ENCODE measurements around a stretch of chr2.

DNA sequence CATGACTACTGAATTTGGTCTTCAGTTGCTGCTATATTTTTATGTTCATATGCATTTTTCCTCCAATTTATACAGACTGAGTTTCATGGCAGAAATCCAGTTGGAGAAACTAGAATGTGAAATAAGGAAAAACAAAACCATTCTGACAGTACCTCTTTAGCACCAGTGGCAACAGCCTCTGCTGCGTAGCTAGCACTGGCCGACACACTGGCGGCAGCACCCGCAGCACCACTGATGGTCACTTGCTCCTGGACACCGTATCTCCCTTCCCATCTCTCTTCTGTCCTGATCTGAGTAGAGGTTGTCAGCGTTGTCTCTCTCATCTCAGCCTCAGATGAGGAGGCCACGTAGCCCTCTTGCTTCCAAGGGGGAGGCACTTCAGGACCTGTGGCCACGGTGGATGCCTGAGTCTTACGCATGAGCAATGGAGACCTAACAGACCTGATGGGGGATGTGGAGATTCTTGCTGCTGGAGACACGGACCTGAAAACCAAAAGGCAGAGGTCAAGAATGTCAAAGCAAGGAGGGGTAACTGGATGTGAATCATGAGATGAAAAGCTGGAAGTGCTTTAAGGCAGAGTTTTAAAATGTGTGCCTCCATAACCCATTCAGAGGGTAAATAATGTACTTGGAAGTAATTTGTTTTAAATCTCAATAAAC lies 12.3 kb downstream of the TTN start:
- PRO-cap, result no peak
- RAMPAGE, long total RNA, result no peak

DNA sequence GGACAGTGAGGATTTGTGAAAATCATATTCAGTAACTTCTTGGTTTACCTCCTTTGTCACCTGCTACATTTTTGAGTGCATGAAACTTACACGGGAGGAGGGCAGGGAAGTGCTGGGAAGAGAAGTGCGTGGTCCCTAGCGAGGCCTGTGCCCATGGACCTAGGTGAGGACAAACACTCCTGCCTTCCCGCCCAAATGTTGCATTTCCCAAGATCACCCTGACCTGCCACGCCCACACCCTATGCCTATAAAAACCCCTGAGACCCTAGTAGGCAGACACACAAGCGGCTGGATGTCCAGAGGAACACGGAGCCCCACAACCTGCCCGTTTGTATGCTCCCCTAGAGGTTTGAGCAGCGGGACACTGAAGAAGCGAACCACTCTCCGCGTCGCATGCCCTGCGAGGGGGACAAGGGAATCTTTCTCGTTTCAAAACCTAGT lies 8.2 kb downstream of the TTN start:
- PRO-cap, result no peak
- RAMPAGE, long total RNA, result no peak

DNA sequence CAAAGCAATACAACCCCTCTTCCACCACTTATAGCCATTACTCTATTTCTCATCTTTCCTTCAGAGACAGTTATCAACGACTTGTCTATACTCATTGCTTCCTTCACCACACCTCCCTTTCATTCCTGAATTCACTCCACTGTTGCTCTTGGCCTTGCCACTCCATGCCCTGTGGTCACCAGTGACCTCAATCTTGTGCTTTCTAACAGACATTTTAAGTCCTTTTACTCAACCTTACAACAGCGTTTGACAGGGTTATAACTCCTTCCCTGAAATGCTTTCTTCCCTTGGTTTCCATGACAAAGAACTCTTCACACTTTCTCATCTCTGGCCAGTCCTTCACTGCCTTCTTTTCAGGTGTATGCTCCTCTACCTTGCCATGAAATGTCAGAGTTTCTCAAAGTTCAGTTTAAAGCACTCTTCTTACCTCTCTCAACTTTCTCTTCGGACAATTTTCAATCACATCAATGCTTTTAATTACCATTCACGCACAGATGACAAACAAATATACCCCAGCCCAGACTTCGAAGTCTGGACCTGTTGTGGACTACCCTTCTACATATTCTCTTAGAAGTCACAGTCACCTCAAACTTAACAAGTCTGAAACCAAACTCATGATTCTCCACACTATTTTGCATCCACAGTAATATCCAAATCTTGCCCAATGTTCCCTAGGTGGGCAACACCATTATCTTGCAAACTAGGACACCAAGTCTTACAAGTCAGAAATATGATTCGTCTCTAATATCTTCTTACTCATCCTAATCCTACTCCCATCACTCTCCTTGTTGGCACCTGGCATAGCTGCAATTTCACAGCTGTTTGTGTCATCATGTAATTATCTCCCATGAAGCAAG lies 90.9 kb upstream of the CCDC141 start:
- PRO-cap, result no peak
- RAMPAGE, long total RNA, result no peak

DNA sequence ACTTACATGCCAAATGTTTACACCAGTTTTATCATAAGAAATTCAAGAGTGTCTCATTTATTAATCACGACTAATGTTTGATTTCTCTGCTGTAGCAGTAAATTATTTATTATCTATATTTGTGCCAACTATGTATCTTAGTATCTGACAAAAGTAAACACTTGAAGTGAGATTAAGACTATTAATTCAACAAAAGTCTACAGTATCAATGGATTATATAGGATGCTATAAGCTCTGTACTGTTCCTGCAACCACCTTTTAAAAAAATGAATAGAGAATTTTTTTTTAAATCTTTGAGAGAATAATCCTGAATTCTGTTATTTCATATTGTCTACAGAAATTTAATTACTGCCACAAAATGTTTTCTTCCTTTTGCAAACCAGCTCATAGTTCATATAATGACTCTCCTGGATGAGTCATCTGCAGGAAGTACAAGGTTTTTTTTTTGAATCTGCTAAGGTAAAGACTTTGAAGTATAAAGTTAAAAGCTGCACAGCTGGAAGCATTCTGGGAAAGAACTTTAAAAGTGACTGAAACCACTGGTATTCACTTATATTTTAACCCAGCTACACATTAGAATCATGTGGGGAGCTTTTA lies 25.6 kb downstream of the SESTD1 start:
- PRO-cap, result no peak
- RAMPAGE, long total RNA, result no peak

DNA sequence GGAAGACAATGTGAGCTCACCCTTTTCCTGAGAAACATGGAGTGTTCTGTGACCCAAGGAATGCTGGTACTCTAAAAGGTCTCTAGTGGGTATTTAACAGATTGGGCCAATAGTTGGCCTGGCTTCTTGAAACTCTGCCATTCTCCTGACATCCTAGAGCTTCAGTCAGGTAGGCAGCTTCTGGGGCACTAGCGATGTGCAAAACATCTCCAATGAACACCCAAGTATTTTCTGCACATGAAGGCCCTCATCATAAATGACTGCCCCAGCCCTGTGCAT lies 294.6 kb upstream of the SESTD1 start:
- PRO-cap, result no peak
- RAMPAGE, long total RNA, result no peak

GRCh38 chr2:179580243-179580955 lies 281.0 kb downstream of the ZNF385B start:
- PRO-cap, result no peak
- RAMPAGE, long total RNA, result no peak

GRCh38 chr2:179861726-179862332 lies 417 bp upstream of the ZNF385B start:
- PRO-cap, result no peak
- RAMPAGE, long total RNA, result no peak

DNA sequence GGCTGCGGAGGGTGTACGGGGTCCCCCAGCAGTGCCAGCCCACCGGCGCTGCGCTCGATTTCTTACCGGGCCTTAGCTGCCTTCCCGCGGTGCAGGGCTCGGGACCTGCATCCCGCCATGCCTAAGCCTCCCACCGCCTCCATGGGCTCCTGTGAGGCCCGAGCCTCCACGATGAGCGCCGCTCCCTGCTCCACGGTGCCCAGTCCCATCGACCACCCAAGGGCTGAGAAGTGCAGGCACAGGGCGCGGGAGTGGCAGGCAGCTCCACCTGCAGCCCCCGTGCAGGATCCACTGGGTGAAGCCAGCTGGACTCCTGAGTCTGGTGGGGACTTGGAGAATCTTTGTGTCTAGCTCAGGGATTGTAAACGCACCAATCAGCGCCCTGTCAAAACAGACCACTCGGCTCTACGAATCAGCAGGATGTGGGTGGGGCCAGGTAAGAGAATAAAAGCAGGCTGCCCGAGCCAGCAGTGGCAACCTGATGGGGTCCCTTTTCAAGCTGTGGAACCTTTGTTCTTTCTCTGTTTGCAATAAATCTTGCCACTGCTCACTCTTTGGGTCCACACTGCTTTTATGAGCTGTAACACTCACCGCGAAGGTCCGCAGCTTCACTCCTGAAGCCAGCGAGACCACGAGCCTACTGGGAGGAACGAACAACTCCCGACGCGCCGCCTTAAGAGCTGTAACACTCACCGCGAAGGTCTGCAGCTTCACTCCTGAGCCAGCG lies 288.7 kb upstream of the UBE2E3 start:
- PRO-cap, result no peak
- RAMPAGE, long total RNA, result no peak

DNA sequence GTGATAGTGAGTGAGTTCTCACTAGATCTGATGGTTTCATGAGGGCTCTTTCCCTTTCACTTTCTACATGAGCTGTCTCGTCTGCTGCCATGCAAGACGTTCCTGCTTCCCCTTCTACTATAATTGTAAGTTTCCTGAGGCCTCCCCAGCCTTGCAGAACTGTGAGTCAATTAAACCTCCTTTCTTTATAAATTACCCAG lies 42.9 kb upstream of the UBE2E3 start:
- PRO-cap, result no peak
- RAMPAGE, long total RNA, result no peak

DNA sequence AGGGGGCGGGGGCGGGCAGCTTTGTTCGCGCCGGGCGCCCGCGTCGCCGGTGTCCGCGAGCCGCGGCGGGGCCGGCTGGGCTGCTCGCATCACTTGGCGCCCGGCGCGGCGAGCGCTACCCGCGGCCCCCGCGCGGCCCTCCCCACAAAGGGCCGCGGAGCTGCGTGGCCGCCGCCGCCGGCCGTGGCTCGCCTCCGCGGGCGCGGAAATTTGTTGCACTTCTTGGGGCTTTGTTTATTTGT lies 551 bp downstream of the UBE2E3 start:
- PRO-cap, result no peak
- RAMPAGE, long total RNA, result no peak

GRCh38 chr2:181142391-181142936 lies 162.1 kb downstream of the UBE2E3 start:
- PRO-cap, result no peak
- RAMPAGE, long total RNA, result no peak

DNA sequence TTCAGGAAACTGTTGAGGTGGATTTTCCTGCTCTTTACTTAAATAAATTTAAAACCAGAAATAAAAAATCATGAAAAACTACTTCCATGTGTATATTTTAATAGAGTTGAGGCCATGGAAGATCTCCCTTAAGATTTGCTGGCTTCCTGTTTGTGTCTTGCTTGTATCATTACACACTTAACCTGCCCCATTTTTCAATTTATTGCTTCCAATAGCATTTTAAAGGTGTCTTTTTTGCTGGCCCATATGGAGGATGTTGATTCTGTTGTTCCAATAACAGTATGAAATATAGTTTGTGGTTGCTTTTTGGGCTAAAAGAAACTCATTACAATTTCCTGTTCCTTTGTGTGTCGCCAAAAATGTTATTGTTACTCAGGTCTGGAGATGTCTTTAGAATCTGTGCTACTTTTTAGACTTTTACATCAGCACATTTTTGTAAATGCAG lies 234.0 kb upstream of the ITGA4 start:
- PRO-cap, result no peak
- RAMPAGE, long total RNA, result no peak

GRCh38 chr2:181312626-181313196 lies 144.5 kb upstream of the ITGA4 start:
- PRO-cap, result no peak
- RAMPAGE, long total RNA, result no peak

- PRO-cap, result bidirectional peak, plus-strand start at chr2:181458266, minus-strand start at chr2:181458076
- RAMPAGE, long total RNA, result no peak
Observed at GRCh38 chr2:181457726-181458423, 689 bp downstream of the ITGA4 start.

DNA sequence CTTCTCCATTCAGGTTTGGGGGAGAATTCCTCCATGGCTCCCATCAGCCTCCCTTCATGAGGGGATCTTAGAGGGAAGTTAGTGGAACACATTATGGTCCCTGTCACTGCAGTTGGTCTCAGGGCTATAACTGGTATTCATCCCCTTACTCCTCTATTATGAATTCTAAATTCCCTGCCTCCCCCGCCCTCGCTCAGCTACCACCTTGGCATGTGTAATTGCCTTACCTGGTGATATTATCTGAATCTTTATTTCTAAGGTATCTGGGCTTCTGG lies 48.4 kb upstream of the NEUROD1 start:
- PRO-cap, result no peak
- RAMPAGE, long total RNA, result no peak

DNA sequence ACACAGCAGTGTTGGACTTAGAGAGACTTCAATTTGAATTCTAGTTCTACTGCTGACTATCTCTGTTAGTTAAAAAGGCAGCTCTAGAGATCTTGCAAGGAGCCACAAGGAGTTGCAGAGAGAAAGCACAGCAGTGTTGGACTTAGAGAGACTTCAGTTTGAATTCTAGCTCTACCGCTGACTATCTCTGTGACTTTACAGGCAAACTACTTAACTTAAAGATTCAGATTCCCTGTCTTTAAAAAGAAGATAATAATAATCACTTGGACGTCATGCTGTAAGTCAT lies 131.9 kb upstream of the DNAJC10 start:
- PRO-cap, result no peak
- RAMPAGE, long total RNA, result no peak

DNA sequence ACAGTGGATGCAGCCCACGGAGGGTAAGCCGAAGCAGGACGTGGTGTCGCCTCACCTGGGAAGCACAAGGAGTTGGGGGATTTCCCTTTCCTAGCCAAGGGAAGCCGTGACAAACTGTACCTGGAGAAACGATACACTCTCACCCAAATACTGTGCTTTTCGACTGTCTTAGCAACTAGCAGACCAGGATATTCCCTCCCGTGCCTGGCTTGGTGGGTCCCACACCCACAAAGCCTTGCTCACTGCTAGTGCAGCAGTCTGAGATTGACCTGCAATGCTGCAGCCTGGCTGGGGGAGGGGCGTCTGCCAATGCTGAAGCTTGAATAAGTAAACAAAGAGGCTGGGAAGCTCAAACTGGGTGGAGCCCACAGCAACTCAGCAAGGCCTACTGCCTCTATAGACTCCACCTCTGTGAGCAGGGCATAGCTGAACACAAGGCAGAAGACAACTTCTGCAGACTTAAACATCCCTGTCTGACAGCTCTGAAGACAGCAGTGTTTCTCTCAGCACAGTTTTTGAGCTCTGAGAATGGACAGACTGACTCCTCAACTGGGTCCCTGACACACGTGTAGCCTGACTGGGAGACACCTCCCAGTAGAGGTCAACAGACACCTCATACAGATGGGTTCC lies 448.5 kb upstream of the FSIP2 start:
- PRO-cap, result no peak
- RAMPAGE, long total RNA, result no peak

DNA sequence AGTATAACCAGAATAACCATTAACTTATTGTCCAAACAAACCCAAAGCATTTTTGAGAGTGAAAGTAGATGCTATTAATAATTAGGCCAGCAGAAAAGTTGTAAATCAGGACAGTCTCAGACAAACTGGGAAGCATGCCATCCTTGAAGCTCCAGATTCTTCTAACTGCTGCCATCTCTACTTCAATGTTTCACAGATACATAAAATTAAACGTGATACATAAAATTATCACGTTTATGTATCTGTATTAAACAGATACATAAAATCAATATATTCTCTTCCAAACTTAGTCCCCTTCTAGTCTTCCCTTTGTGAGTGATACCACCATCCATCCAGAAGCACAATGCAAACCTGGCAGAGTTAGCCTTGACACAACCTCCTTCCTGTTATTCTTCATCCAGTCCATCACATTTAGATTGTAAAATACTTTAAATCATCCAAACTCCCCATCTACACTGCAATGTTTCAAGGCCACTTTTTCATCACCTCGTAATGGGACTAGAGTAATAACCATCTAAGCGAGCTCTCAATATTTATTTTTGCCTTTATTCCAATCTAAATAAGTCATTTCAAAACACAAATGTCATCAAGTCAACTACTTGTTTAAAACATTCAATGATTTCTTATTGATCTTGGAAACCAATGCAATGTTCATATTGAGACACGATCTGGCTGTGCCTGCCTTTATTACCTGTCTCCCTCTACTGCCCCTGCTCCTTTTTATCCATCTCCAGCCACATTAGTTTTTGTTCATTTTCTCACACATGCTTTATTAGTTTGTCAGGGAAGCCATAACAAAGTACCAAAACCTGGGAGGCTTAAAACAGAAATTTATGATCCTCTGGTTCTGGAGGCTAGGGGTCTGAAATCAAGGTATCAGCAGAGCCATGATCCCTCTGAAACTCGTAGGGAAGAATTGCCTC lies 306.3 kb upstream of the ZC3H15 start:
- PRO-cap, result no peak
- RAMPAGE, long total RNA, result no peak

DNA sequence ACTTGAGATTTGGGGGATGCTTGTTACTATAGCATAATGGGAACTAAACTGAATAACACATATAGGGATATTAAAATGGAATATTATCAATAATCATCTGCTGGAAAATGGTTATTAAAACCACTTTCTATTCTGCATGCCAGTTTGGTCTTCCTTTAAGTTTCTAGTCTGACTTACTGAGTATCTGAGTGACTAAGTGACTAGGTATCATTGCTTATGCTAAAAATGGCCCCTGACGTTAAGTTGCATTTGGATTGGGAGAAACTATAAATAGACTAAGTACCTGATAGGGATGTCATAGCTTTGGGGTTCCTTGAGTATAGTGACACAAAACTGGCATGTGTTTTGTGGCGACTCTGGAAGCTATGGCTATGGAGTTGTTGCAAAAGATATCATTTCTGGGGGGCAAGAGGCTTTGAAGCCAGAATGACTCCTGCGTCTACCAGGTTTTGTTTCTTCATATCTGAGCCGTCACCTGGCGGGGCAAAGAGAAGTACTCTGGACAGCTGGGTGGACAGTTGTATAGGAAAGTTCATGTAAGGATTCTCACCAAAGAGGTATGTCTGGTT lies 17.8 kb downstream of the ITGAV start:
- PRO-cap, result no peak
- RAMPAGE, long total RNA, result no peak

DNA sequence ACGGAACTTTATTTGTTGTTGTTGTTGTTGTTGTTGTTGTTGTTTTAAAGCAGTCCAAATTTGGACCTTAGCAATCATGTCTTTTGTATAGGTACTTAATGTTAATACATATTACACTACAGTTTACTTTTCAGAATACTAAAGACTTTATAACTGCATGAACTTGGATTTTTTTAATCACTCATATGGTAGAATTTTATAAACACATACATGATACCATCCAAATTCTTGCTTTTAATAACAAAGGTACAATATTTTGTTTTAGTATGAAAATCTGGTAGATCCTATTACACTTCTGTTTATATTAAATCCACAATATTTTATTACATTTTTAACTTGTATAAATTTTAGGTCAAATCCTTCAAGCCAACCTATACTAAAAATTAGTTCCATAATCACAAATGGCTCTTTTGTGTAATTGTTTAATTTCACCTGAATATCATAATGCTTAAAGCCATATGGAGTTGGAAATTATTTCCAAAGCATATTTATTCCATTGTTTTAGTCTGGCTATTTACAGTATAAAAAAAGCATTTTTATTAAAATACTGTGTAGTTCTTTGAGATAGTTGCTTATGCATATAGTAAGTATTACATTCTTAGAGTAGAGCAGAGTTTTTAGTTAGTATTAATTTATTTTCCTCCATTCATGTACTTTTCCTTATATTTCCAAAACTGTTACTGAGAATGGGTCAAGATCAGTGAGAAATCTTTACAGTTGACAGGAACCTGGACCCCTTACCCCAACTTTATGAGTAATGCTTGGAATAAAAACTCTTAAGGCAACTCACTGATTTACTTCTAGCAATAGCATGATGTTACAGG lies 16.0 kb upstream of the FAM171B start:
- PRO-cap, result no peak
- RAMPAGE, long total RNA, result no peak